HepG2 (cell line): ENCODE results near the genes NUP160, FOLH1, OR4C13, OR5D3P, TRIM51 and OR8U1.

- RRBS, 2 experiments = no CpG with 5 or more reads among the region's 6 CpGs
CAGE:
- cytosol, long polyA minus RNA = no peak
- cytosol, long polyA plus RNA = no peak
- long polyA plus RNA = no peak
- nucleus, long polyA minus RNA = no peak
- nucleus, long polyA plus RNA = no peak
Measured at GRCh38 chr11:47641356-47641793, 984 bp downstream of the MTCH2 start.

DNA sequence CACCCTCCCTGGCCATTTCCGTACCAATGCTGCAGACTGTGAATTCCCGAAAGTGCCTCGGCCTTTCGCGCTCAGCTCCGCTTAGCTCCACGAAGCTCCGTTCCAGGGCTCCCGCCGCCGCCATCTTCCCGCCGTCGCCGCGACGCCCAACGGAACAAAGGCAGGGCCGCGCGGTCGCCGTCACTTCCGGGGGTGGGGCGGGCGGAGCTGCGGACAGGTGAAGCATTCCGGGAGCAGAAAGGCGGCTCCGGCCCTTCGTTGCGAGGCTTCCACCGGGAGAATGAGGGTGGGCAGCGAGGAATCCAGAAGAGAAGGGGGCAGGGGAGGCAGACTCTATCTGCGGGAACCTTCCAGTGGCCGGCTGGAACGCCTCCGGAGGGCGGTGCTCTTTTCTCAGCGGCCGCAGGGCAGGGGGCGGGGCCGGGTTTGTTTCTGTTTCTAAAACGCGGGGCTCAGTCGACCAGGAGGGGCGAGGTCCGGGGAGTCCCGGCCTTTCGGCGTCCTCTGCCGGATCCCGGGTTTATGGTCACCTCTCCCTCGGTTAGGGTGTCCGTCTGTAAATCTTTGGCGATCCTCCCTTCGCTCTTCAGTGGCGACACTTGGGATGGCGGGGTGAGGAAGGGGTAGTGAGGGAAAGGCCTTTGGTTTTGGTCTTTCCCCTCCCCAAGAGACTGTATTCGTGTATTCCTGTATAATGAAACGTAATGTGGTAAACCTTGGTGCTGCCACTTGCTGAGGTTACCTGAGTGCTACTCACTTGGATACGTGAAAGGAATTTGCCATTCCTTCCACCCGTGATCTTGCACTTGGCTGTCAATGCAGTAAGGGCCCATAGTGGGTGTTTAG is at the start of gene NUP160:
Gene NUP160, minus strand, starts transcription at position 156 of the 846 bp plus-strand sequence.
- RRBS, 2 experiments = 2 to 3% methylated on average over 20 of the region's 63 CpGs
CAGE:
- cytosol, long polyA minus RNA = start-site peak on the minus strand centred at position 319 of the sequence, 75 bp wide, 17 reads
- cytosol, long polyA plus RNA = start-site peak on the minus strand centred at position 131 of the sequence, 11 bp wide, 132 and 75 reads in 2 replicates
- long polyA plus RNA = start-site peak on the minus strand centred at position 131 of the sequence, 11 bp wide, 54 and 83 reads in 2 replicates
- nucleus, long polyA minus RNA = no peak
- nucleus, long polyA plus RNA = start-site peak on the minus strand centred at position 135 of the sequence, 14 bp wide, 460 and 625 reads in 2 replicates

DNA sequence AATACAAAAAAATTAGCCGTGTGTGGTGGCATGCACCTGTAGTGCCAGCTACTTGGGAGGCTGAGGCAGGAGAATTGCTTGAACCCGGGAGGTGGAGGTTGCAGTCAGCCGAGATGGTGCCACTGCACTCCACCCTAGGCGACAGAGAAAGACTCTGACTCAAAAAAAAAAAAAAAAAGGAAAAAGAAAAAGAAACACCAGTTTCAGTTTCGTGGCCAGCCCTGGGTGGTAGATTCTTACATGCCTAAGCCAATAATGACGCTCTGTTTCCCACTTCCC is 30.1 kb upstream of the PTPRJ start:
- RRBS, 2 experiments = no CpG with 5 or more reads among the region's 6 CpGs
CAGE:
- cytosol, long polyA minus RNA = no peak
- cytosol, long polyA plus RNA = no peak
- long polyA plus RNA = no peak
- nucleus, long polyA minus RNA = no peak
- nucleus, long polyA plus RNA = no peak

DNA sequence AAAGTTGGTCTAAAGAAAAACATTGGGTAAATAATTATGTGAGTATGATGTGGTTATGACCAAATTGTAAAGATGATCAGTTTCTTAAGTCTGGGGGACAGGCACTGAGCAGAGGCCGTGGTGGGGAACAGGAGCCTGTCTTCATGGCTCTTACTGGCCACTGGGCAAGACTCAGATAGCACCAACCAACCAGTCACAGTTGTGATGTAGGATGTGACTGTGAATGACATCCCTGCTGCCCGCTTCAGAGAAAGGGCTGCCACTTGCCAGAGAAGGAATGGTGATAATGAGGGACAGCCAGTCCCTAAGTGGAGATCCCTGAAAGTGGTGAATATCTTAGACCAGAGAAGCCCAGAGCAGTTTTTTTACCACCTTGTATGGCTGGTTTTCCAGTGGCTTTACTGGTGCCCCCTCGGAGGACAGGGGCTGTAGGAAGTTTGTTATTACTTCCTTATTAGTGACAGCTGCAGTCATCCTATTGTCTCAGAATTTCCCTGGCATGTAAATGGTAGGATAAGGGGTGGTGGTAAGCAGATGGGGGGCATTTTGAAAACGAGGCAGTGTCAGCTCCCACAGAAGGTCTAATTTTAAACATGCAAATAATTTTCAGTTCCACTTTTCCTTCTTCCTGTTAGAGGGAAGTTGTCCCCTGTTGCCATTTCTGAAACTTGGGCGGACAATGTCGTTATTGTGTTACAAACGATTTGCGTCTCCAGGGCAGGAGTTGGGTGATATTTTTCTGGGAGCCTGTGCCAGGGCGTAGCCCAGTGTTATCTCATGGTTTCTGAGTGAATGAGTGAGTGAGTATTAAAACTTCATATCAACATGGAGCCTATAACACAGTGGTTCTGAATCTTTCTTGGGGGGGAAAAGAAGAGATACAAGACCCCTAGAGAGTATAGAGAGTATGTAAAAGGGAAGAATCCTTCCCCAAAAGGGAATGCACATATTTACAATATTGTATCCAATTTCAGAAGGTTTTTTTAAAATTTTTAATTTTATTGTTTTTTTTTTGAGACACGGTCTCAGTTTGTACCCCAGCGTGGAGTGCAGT is 7.3 kb downstream of the PTPRJ start:
- RRBS, 2 experiments = no CpG with 5 or more reads among the region's 11 CpGs
CAGE:
- cytosol, long polyA minus RNA = no peak
- cytosol, long polyA plus RNA = no peak
- long polyA plus RNA = no peak
- nucleus, long polyA minus RNA = no peak
- nucleus, long polyA plus RNA = no peak

- RRBS, 2 experiments = no CpG with 5 or more reads among the region's 7 CpGs
CAGE:
- cytosol, long polyA minus RNA = no peak
- cytosol, long polyA plus RNA = no peak
- long polyA plus RNA = no peak
- nucleus, long polyA minus RNA = no peak
- nucleus, long polyA plus RNA = no peak
Measured at GRCh38 chr11:48005671-48006354, 25.5 kb downstream of the PTPRJ start.

GRCh38 chr11:48006483-48006896 is 26.1 kb downstream of the PTPRJ start:
- RRBS, 2 experiments = no CpG with 5 or more reads among the region's 3 CpGs
CAGE:
- cytosol, long polyA minus RNA = no peak
- cytosol, long polyA plus RNA = no peak
- long polyA plus RNA = no peak
- nucleus, long polyA minus RNA = no peak
- nucleus, long polyA plus RNA = no peak

DNA sequence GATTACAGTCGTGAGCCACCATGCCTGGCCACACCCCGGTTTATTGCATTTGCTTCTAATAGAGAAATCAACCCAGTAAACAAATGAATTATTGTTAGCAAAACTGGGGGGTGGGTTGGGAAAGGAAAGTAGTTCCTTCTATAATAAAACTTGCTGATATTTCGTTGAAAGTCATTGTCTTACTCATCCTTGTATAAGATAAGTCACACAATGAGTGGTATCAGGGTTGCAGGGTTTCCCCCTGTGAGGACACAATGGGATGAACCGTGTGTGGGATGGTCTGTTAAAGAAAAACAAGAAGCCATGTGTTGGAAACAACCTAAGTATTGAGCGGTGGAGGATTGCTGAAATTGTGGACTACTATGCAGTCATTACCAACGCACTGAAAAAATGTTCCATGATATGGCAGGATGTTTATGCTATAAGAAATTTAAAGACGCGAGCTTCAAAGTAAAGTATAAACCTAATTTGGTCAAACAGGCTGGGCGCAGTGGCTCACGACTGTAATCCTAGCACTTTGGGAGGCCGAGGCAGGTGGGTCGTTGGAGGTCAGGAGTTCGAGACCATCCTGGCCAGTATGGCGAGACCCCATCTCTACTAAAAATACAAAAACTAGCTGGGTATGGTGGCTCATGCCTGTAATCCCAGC is 28.6 kb downstream of the PTPRJ start:
- RRBS, 2 experiments = no CpG with 5 or more reads among the region's 14 CpGs
CAGE:
- cytosol, long polyA minus RNA = no peak
- cytosol, long polyA plus RNA = no peak
- long polyA plus RNA = no peak
- nucleus, long polyA minus RNA = no peak
- nucleus, long polyA plus RNA = no peak

GRCh38 chr11:48017082-48017534 is 36.7 kb downstream of the PTPRJ start:
CAGE:
- cytosol, long polyA minus RNA = no peak
- cytosol, long polyA plus RNA = no peak
- long polyA plus RNA = no peak
- nucleus, long polyA minus RNA = no peak
- nucleus, long polyA plus RNA = no peak

DNA sequence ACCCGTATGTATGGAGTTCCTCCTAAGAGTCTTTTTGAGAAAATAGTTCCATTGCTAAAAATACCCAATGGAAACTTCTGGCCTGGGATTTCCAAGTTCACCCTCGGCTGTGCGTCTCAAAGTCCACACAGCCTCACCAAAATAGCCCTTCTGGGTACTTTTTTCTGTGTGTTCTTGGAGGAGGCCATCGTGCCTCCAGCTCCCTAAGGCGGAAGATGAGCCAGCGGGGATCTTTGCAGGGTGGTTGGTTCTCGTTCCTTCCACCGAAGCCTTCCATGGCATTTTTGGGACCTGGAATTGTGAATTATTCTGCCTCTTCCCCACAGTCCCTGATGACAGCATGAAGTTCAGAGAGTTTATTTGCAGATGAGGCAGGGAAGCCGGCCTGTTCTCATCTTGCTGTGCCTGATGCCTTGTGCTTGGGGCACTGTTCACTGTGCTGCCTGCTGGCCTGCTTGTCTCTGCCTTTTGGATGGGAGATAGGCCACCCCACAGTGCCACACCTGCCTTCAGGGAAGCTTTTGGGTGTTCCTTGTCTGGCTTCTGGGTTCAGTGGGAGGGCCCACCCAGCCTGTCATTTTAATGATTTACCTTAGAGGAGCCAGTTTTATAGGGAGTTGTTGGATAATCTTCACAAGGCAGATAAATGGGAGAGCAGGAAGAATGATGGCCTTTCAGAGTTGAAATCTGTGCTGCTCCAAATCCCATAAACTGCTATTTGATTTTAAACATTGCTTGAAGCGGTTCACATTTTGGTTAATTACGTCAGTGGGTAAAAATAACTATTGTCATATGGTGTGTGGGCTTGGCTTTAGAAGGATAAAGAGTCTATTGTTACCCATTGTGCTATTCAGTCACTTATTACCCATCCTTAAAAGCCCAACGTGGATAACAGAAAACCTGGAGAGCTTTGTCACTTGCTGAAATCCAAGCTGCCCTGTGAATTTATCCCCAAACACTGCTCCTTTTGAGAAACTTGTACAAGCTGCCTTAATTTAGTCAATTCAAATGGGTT is 112.6 kb upstream of the OR4B1 start:
- RRBS, 2 experiments = no CpG with 5 or more reads among the region's 12 CpGs
CAGE:
- cytosol, long polyA minus RNA = no peak
- cytosol, long polyA plus RNA = no peak
- long polyA plus RNA = no peak
- nucleus, long polyA minus RNA = no peak
- nucleus, long polyA plus RNA = no peak

- RRBS, 2 experiments = no CpG with 5 or more reads among the region's 7 CpGs
CAGE:
- cytosol, long polyA minus RNA = no peak
- cytosol, long polyA plus RNA = no peak
- long polyA plus RNA = no peak
- nucleus, long polyA minus RNA = no peak
- nucleus, long polyA plus RNA = no peak
Measured at GRCh38 chr11:48136948-48137424, 79.6 kb upstream of the OR4B1 start.

- RRBS, 2 experiments = no CpG with 5 or more reads among the region's 1 CpG
CAGE:
- cytosol, long polyA minus RNA = no peak
- cytosol, long polyA plus RNA = no peak
- long polyA plus RNA = no peak
- nucleus, long polyA minus RNA = no peak
- nucleus, long polyA plus RNA = no peak
Measured at GRCh38 chr11:48261394-48261949, 2.2 kb upstream of the OR4X1 start.

- RRBS, 2 experiments = no CpG with 5 or more reads among the region's 50 CpGs
CAGE:
- cytosol, long polyA minus RNA = no peak
- cytosol, long polyA plus RNA = no peak
- long polyA plus RNA = no peak
- nucleus, long polyA minus RNA = no peak
- nucleus, long polyA plus RNA = no peak
Measured at GRCh38 chr11:49207840-49208881, at the start of gene FOLH1. TSS of gene FOLH1 (minus strand) at chr11:49208602.

DNA sequence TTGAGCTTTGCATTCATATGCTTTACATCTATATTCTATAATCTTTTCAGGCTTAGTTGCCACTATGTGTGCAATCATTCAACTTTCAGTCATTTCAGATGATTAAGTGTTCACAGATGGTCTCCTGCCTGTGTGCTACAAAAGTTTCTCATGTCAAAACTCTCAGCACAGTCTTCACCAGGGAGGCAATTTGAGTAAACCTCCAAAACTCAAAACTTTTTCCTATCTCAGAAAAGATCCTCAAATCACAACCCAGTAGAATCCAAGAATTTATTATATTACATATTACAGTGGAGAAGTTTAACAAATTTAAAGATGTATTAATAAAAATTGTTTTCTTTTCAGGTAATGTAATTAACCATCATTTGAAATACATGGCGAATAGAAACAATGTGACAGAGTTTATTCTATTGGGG is at the start of gene OR4C13:
Gene OR4C13, plus strand, starts transcription at position 343 of the 416 bp plus-strand sequence.
- RRBS, 2 experiments = no CpG with 5 or more reads among the region's 1 CpG
CAGE:
- cytosol, long polyA minus RNA = no peak
- cytosol, long polyA plus RNA = no peak
- long polyA plus RNA = no peak
- nucleus, long polyA minus RNA = no peak
- nucleus, long polyA plus RNA = no peak

GRCh38 chr11:55099038-55099308 is 163.0 kb upstream of the TRIM48 start:
- RRBS, 2 experiments = no CpG with 5 or more reads among the region's 5 CpGs
CAGE:
- cytosol, long polyA minus RNA = no peak
- cytosol, long polyA plus RNA = no peak
- long polyA plus RNA = no peak
- nucleus, long polyA minus RNA = no peak
- nucleus, long polyA plus RNA = no peak

GRCh38 chr11:55723363-55724015 is at the start of gene OR5D3P:
TSS of gene OR5D3P (plus strand) at chr11:55723776.
- RRBS, 2 experiments = no CpG with 5 or more reads among the region's 5 CpGs
CAGE:
- cytosol, long polyA minus RNA = no peak
- cytosol, long polyA plus RNA = no peak
- long polyA plus RNA = no peak
- nucleus, long polyA minus RNA = no peak
- nucleus, long polyA plus RNA = no peak

GRCh38 chr11:55883100-55883526 is at the start of gene TRIM51:
TSS of gene TRIM51 (plus strand) at chr11:55883297.
- RRBS, 2 experiments = no CpG with 5 or more reads among the region's 2 CpGs
CAGE:
- cytosol, long polyA minus RNA = no peak
- cytosol, long polyA plus RNA = no peak
- long polyA plus RNA = no peak
- nucleus, long polyA minus RNA = no peak
- nucleus, long polyA plus RNA = no peak

- RRBS, 2 experiments = no CpG with 5 or more reads among the region's 3 CpGs
CAGE:
- cytosol, long polyA minus RNA = no peak
- cytosol, long polyA plus RNA = no peak
- long polyA plus RNA = no peak
- nucleus, long polyA minus RNA = no peak
- nucleus, long polyA plus RNA = no peak
Measured at GRCh38 chr11:56375340-56375865, at the start of gene OR8U1. TSS of gene OR8U1 (plus strand) at chr11:56375624.

GRCh38 chr11:56790040-56790344 is 41.5 kb upstream of the OR9G4 start:
- RRBS, 2 experiments = no CpG with 5 or more reads among the region's 4 CpGs
CAGE:
- cytosol, long polyA minus RNA = no peak
- cytosol, long polyA plus RNA = no peak
- long polyA plus RNA = no peak
- nucleus, long polyA minus RNA = no peak
- nucleus, long polyA plus RNA = no peak

- RRBS, 2 experiments = no CpG with 5 or more reads among the region's 9 CpGs
CAGE:
- cytosol, long polyA minus RNA = no peak
- cytosol, long polyA plus RNA = no peak
- long polyA plus RNA = no peak
- nucleus, long polyA minus RNA = no peak
- nucleus, long polyA plus RNA = no peak
Measured at GRCh38 chr11:56883312-56883829, 105.3 kb upstream of the OR5AK2 start.

DNA sequence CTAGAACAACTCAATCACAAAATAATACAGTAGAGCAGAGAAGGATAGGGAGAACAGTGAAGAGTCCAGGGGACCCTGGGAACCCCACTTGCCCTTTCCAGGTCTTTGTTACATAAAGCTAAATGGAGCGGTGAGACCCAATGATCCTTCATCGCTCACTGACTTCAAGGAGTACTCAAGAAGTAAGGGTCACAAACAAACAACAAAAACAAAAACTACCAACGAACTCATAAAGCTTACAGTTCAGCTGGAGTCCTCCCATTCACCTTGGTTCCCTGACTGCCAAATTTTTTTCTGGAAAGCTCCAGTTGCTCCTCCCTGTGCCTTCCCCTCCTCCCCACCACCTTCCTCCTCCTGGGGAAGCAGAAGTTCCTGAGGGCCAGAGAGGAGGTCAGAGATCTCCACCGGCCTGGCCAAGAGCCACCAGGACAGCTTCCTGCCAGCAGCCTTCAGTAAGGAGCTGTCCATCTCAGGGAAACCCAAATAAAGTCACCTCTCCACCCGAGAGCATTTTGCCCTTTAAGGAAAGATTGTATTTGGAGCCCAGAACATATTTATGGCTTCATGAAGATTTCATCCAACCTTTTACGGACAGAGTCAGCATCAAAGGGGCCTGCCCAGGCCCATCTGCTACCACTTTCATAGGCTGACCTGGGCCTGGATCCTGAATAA is 20.1 kb downstream of the APLNR start:
- RRBS, 2 experiments = no CpG with 5 or more reads among the region's 6 CpGs
CAGE:
- cytosol, long polyA minus RNA = no peak
- cytosol, long polyA plus RNA = no peak
- long polyA plus RNA = no peak
- nucleus, long polyA minus RNA = no peak
- nucleus, long polyA plus RNA = no peak